Colic lymph node (tissue), 1 donor: ENCODE measurements around the genes GORAB, FASLG and ANKRD45.

DNA sequence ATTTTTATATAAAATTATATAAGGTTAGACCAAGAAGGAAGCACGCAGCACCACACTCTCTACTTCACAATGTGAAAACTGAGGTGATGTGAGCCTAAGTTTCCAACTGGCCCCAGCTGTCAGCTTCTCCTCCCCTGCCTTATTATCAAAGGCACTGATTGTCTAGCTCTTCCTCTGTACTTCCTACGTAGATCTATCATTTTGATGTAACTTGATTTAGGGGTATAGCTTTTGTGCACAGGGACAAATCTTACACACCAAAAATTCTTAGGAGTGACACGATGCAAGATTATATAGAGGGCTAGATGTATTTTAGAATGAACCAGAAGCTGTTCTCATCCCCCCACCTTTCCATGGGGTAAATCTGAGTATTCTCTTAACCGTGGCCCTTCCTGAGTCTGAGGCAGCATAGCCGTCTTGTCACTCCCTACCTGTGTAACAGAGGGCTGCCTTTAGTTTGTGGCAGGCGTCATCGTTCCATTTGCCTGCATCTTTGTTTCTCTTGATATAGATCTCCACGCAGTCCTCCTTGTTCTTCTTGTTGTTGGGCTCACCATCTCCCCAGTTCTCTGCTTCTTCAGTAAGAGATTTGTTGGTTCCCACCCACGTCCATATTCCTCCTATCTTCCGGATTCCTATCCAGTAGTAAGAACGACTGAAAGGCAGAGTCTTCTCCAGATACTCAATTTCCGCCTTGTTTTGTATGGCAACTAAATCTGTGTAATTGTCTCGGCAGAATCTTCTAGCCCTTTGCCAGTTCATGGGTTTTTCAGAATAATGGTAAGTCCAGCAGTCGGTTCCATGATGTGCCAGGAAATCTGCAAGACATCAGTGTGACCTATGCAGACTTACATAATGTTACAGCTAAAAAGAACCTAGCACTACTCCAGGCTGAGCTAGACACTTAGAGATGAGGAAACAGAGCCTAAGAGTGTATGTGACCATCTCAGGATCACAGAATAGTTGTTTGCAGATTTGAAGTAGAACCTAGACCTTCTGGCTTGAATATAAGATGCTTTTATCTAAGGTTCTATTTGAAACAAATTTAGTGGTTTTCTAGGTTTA lies 3.1 kb downstream of the SELL start:
- PRO-cap, result bidirectional peak, plus-strand start at position 260 of the sequence, minus-strand start at position 71 of the sequence; bidirectional peak, plus-strand start at position 532 of the sequence, minus-strand start at position 429 of the sequence; bidirectional peak, plus-strand start at position 881 of the sequence, minus-strand start at position 854 of the sequence; bidirectional peak, plus-strand start at position 903 of the sequence, minus-strand start at position 912 of the sequence; bidirectional peak, plus-strand start at position 972 of the sequence, minus-strand start at position 961 of the sequence

- PRO-cap, result no peak
Observed at GRCh38 chr1:169892672-169893162, 979 bp downstream of the SCYL3 start.

DNA sequence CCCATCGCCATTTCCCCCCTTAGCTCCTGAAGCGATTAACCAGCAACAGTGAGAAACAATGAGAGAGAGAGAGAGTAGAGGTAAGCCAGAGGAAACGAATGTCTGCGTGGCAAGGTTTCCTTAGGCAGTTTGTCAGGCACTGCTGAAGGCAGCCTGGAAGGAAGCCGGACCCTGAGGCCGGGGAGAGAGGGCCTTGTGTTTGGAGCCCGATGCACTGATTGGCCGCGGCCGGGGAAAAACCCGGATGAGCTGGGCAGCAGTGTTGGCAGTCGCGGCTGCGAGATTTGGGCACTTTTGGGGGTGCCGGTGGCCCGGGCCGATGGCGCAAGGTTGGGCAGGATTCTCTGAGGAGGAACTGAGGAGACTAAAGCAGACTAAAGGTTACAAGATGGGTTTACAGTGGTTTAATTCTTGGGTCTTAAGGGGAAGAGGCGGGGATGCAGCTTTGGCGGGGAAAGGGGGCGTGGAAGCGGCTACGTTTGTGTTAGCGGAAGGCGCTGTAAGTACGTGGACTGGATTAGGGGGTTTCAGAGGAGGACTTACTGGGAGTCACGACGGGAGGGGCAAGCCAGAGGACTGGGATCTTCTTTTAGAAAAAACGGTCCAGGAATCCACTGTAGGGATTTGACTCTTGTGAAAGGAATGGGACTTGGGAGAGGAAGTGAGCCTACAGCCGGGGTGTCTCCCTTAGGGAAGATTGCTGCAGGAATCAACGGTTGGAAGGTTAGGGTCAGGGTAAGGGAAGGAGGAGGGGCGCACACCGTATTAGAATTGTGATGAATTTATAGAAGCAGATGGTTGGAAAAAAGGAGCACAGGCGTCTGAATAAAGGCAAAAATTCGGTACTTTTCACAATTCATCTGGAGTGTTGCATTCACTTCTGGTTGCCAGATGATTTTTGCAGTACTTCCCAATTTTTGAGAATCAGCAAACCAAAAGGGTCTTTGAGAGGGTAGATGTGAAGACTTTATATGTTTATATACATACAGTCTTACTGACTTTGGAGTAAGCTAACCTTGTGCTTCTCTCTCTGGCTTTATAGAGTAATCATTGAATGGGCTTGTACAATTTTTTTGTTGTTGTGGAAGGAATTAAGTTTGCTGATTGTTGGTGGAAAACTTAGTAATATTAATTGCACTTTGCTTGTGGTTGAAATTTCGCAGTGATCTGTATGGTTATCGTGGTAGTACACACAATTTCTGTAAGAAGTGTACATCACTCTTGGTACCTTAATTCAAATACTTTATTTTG lies at the start of gene GORAB:
Gene GORAB (plus strand): TSS at position 262 of the 1,251 bp plus-strand sequence.
- PRO-cap, result bidirectional peak, plus-strand start at position 291 of the sequence, minus-strand start at position 131 of the sequence

DNA sequence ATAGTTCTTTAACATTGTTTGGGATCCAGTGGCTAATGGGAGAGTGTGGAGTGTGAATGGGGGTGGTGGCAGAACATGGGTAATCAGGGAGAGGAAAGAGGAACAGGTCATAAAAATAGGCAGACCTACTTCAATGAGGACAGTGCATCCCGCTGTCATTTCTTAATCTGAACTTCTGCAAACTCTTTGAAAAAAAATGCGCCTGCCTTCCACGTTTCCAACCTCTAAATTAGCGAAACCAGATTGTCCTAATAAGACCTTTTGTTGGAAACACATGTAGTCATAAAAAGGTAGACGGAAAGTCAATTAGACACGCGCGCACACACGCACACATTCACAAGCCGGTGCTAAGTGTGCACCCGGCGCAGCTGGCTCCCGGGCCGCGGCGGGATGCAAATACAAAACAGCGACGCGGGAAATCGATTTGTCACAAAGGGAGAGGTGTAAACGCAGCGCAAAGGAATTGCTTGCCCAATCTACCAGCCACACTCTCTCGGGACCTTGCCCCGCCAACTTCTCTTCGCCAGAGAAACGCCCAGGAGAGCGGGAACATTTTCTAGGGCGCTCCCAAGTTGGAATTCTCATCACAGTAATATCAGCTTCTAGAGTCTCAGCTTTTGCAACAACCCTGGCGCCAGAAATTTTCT lies 4.3 kb downstream of the PRRX1 start:
- PRO-cap, result no peak

- PRO-cap, result no peak
Observed at GRCh38 chr1:171484497-171484847, 858 bp upstream of the PRRC2C start.

DNA sequence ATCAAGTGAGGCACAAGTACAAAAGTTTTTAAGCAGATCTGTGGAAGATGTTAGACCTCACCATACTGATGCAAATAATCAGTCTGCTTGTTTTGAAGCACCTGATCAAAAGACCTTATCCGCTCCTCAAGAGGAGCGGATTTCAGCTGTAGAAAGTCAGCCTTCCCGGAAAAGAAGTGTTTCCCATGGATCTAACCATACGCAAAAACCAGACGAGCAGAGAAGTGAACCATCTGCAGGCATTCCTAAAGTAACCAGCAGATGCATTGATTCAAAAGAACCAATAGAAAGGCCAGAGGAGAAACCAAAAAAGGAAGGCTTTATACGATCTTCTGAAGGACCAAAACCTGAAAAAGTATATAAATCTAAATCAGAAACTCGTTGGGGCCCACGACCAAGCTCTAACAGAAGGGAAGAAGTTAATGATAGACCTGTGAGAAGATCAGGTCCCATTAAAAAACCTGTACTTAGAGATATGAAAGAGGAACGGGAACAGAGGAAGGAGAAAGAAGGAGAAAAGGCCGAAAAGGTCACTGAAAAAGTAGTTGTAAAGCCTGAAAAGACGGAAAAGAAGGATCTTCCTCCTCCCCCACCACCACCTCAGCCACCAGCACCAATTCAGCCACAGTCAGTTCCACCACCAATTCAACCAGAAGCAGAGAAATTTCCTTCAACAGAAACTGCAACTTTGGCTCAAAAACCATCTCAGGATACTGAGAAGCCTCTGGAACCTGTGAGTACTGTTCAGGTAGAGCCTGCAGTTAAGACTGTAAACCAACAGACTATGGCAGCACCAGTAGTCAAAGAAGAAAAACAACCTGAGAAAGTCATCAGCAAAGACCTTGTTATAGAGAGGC lies 55.0 kb downstream of the PRRC2C start:
- PRO-cap, result no peak

GRCh38 chr1:172255080-172255609 lies 165.3 kb upstream of the C1orf105 start:
- PRO-cap, result no peak

- PRO-cap, result unidirectional peak, plus-strand start at chr1:172659014; unidirectional peak, plus-strand start at chr1:172659103
Observed at GRCh38 chr1:172658801-172659543, at the start of gene FASLG. Gene FASLG, plus strand, starts transcription at chr1:172659103.

DNA sequence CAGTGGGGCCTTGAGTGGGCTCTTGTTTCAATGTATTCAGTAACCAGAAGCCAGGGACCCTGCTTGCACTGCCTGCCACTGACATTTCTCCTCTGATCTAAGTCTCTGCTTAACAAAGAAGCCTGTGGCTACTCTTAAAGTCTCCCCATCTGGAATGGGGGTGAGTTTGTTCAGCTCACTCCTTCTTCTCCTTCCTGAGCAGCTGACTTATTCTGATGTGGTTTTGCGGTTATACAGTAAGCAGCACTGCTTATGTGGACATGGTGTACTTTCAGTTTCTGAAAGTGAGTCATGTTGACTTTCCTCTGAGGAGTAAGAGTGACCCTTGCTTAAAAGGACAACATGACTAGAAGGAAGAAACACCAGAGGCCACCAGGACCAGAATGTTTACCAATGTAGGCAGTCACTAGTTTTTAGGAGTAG lies 87.4 kb downstream of the FASLG start:
- PRO-cap, result bidirectional peak, plus-strand start at position 343 of the sequence, minus-strand start at position 156 of the sequence

GRCh38 chr1:173190440-173191003 lies 16.6 kb downstream of the TNFSF4 start:
- PRO-cap, result no peak

DNA sequence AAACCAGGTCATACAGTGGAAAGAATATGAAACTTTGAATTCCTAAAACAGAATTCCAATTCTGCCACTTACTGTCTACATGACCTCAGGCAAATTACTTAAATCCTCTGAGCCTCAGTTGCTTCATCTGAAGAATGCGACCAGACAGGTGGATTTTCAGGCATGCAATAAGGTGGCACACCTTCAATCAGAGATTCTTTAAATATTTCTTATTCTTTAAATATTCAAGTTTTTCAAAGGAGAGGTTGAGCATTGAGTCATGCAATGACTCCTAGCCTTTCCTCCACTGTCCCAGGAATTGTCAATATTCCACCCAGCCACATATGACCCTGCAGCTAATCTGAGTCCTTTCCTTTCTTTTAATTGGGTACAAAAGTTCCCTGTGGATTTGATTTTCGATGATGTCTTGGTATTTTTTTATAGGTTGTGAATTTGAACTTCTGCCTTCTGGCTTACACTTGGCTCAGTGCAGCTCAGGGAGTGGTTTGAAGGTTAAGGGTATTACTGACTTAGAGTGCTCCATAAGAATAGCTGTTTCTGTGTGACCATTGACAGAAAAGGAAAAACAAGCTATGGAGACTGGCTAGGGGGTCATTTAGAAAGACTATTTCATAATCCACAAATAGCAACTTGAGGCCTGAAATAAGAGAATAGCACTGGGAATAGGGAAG lies 52.2 kb upstream of the PRDX6 start:
- PRO-cap, result no peak

DNA sequence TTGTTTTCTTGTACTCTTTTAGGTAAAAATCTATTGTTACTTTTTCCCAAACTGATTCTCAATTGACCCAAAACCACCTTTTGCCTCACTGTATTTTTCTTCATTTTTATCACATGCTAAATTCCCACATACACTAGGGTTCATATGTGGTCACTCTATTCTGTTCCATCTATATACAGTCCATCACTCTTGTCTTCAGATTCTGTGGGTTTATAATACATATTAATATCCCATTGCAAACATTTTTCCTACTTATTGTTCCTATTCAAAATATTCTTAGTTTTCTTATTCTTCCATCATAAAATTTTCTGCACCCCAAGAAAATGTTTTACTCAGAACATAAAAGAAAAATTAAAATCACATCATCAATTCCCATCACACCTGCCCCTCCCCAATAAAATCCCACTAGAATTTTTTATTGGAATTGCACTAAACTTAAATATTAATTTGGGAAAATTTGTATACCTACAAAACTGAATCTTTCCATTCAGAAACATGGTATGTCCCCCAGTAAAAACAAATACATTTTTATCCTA lies 39.5 kb upstream of the PRDX6 start:
- PRO-cap, result no peak

GRCh38 chr1:173439974-173440781 lies 37.0 kb upstream of the PRDX6 start:
- PRO-cap, result no peak

GRCh38 chr1:173669170-173669998 lies at the start of gene ANKRD45:
Gene ANKRD45, minus strand, starts transcription at chr1:173669851.
- PRO-cap, result no peak

GRCh38 chr1:173865155-173865322 lies 3.1 kb upstream of the ZBTB37 start:
- PRO-cap, result no peak

DNA sequence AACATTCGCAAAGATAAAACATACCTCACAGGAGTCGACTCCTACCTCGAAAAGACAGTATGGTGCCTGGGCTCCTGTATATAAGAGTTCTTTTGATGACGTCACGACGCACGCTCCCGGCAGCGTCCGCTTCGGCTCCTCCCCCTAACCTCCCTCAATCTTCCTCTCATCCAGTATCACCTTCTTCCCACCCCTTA lies 346 bp upstream of the ZBTB37 start:
- PRO-cap, result bidirectional peak, plus-strand start outside the sequence, minus-strand start at position 56 of the sequence

DNA sequence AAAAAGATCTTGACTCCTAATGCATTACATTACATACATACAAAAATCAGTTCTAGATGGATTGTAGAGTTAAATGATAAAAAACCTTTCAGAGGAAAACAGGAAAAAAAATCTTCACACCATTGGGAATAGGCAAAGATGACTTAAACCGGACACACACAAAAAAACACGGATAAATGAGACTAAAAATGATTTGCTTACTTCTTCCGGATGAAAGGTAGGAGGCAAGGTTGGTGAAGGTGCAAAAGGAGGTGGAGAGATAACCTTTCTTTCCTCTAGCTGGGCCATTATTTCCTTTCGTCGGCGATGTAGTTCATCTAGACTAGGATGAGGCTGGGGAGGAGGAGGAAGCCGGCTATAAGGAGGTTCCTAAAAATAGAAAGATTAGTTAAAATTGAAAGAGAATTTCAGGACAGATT lies 43.8 kb upstream of the SERPINC1 start:
- PRO-cap, result no peak

- PRO-cap, result no peak
Observed at GRCh38 chr1:174812688-174813347, 186.9 kb upstream of the CACYBP start.

DNA sequence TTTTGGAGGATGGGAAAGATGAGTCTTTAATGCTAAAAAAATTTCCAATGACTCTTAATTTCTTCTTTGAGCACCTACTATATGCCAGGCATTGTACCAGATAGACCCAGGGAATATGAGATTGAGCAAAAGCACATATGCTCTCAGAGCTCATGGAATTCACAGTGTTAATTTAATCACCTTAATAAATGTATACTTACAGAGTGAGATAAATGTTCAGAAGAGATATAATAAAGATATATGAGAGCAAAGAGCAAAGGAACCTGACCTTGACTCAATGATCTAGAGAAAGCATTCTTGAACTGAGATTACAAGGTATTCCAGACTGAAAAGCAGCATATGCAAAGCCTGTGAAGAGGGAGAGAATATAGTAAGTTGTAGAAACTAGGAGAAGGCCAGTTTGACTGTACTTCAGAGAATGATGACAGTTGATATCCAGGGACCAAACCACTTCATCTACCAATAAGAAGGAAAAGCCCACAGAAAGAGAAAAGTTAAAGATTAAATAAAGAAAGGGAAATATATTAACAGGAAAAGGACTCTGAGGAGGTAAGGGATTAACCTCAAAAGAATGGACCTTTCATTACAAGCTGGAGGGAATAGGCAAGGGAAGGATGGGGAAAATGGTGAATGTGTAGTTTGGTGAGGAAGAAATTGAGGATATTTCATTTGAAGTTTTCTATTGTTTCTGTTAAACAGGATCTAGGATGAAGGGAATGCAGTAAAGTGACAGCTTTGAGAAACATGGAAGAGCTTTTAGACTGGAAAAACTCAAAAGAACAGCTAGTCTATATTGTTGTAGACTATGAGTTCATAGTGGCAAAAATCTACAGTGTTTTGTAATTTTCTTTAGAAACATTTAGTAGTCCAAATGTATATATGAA lies 180.2 kb upstream of the CACYBP start:
- PRO-cap, result no peak

DNA sequence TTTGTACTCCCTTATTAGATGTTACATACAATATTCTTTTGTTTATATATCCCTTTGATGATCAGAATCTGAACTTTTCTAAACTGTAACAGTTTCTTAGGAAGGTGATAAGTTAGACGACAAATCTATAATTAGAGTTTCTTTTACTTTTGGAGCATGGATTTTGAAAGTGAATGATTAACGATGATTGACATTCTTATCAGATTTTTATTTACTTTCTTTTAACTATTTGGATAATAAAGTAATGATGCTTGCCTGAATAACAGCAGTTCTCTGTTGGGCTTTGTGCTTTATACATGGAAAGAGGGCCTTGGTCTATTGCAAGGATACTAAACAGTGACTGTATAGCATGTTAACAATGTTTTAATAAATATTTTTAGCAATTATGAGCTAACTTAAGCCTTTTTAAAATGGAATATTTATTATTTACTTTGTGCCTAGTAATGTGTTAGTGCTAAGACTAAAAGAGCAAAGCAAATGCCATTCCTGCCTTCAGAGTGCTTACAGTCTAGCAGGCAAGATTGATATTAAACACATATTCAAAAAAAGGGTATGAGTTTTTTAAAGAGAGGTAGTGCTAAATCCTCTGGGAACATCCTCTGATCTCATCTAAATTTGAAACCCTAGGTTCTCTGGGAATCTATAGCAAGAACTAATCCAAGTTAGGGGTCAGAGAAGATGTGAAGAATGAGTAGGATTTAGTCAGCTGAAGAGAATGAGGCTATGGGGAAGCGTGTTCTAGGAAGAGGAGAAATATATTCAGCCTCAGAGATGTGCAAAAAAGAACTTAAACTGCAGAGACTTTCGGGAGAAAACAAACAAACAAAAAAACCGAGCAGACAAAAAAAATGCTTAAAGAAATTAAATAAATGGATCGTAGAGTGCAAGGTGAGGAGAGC lies 101.1 kb upstream of the CACYBP start:
- PRO-cap, result no peak